ENCODE data around the genes PIGK, USP33 and TTLL7.

DNA sequence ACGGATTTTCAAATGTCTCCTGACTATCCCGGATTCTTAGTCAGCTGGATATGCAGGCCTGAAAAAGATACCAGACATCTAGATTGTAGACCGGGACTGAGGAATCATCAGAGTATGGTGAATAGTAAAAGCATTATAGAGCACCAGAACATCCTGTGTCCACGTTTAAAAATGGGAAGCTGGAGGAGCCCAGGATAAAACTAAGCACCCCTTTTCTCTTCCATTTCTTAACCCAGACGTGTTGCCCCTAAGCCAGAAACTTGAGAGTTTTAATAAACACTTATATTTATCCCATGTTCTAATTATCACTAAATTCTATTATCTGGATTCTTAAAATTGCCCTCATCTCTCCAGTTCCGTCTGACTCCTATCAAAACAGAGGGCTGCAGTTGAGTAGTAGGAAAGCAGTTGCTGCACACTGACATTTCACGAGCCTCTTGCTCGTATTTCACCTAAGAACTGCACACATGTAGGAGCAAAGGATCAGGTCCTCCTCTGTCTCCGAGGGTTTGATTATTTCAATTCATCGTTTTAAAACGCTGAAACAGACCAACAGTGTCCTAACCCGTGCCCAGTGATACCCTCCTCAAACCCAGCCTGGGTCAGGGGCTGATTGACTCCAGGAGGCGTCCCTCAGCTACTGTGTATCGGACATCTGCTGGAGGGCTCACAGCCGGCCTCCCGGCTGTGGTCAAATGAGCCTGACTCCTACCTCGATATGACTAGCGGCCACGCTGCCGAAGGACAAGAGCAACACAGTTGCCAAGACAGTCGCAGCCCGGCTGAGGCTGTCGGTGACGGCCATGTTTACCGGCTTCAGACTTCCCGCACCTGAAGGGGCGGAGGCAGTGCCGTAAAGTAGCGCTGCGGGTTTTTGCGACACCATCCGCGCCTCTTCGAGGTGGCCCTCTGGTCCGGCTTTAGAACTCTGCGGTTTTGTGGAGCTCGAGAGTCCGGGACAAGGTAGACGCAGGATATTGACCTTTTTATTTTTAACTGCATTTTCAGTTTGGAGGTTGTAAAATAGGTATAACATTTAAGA is at the start of gene PIGK:
Gene PIGK, minus strand, starts transcription at position 833 of the 1,042 bp plus-strand sequence.
- PRO-cap: bidirectional peak, plus-strand start at position 939 of the sequence, minus-strand start at position 696 of the sequence

- PRO-cap: no peak
These were observed 740 bp downstream of the AK5 start for GRCh38 chr1:77282289-77283229.

DNA sequence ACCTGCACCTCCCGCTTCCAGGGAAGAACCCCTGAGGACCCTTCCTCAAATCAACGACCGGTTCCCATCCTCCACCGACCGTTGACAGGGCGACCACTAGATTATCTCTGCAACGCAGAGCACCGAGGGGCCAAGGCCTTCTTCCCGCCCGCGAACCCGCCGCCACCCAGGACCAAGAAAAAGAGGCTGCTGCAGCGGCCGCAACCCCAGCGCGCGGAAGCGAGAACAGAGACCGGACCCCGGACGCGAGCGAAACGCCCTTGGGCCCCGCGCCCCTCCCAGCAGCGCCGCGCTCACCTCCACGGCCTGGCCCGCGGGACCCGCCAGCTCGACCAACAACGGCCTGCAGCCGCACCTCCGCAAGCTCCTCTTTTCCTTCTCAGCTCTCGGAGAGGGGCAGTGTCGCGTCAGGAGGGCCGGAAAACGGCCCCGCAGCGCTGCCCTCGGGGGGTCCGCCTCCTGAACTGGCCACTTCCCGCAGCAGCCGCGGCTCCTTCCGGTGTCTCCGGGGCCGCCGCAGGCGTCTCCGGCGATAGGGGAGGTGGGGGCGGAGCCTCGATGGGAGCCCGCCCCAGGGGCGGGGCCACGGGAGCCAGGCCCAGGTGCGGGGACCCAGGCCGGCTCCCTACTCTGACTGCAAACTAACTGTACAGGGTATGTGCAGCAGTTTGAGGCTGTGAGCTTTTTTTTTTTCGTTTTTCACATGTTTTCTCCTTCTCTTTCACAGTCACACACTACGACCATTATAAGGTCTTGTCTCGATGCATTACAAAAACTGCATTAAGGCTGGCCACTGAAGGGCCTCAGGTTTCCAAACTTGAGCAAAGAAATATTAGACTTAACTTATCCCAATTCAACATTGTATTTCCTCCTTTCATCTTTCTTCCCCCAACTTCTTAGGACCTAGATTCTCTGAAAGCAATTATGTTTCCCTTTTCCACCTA is at the start of gene USP33:
Gene USP33, minus strand, starts transcription at position 507 of the 944 bp plus-strand sequence.
- PRO-cap: unidirectional peak, minus-strand start at position 381 of the sequence; unidirectional peak, minus-strand start at position 466 of the sequence

DNA sequence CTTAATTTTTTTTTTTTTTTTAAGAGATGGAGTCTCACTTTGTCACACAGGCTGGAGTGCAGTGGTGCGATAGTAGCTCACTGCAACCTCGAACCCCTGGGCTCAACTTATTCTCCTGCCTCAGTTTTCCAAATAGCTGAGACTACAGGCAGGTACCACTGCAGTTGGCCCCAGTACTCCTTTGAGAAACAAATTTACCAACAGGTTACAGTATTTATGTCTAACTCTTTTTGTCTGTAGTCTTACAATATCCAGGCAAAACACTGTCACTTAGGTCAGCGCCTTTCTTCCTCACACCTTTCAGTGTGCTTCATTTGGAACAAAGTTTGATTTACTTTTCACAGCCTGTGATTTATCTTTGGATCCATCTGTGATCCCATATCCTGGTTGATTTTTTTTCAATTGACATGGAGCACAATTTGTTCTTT is 17.0 kb downstream of the MIGA1 start:
- PRO-cap: no peak

GRCh38 chr1:77889650-77890246 is 1.3 kb downstream of the NEXN start:
- PRO-cap: no peak

DNA sequence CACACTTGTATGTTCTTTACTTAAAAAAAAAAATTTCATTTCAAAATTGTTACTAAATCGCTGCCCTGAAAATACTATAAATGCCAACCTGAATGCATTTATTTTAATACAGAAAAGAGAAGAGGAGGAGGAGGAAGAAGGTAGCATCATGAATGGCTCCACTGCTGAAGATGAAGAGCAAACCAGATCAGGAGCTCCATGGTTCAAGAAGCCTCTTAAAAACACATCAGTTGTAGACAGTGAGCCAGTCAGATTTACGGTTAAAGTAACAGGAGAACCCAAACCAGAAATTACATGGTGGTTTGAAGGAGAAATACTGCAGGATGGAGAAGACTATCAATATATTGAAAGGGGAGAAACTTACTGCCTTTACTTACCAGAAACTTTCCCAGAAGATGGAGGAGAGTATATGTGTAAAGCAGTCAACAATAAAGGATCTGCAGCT is 36.5 kb downstream of the FUBP1 start:
- PRO-cap: no peak

GRCh38 chr1:78012944-78013554 is 8.3 kb downstream of the DNAJB4 start:
- PRO-cap: no peak

- PRO-cap: no peak
These were observed 97.4 kb downstream of the GIPC2 start for GRCh38 chr1:78143224-78143471.

GRCh38 chr1:78278961-78279460 is 211.8 kb upstream of the PTGFR start:
- PRO-cap: no peak

DNA sequence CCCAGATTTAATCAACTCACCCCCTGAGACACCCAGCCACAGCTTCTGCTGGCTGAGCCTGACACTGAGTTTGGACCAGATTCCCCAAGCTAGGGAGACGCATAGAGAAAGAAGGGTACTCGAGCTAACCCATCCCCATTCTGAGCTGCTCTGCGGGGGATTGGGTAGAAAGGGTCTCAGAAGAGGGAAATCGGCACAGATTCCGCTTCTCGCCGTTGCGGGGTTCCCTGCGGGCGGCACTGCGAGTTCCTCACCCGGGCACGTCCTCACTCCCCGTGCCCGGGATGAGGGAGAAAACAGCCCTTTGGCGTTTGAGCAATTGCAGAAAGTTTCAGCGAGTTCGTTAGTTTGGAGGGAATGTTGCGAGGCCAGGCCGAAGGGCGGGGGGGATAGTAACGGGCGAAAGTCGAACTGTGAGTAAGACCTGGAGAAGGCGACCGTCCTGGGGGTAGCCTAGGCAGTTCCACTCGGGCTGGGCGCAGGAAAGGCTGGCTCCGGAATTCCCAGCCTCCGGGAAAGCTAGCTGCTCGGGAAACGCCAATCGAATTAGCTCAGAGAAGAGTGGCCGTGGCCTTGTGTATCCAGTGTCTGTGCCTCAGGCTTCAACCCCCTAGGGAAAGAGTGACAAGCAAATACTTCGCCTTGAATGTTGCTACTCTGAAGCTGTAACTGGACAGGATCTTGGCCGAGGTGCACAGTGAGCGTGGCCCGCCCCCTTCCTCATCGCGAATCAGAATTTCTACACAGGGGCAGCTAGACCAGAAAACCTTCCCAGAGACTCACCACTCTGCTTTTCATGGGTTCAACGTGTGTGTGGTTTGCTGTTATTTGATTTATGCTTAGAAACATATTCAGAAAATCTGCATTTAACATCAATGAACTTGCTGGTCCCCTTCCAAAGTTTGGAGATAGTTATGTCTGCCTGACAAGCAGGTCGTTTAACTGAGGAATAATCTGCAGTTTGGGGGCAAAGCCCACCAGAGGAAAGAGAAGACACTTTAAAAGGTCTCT is 819 bp downstream of the PTGFR start:
- PRO-cap: no peak

GRCh38 chr1:81312255-81312495 is 488.6 kb upstream of the ADGRL2 start:
- PRO-cap: no peak

GRCh38 chr1:81432143-81432459 is 368.6 kb upstream of the ADGRL2 start:
- PRO-cap: no peak

- PRO-cap: no peak
These were observed 101.5 kb upstream of the ADGRL2 start for GRCh38 chr1:81699133-81699777.

- PRO-cap: no peak
These were observed 97.6 kb upstream of the ADGRL2 start for GRCh38 chr1:81702896-81703681.

DNA sequence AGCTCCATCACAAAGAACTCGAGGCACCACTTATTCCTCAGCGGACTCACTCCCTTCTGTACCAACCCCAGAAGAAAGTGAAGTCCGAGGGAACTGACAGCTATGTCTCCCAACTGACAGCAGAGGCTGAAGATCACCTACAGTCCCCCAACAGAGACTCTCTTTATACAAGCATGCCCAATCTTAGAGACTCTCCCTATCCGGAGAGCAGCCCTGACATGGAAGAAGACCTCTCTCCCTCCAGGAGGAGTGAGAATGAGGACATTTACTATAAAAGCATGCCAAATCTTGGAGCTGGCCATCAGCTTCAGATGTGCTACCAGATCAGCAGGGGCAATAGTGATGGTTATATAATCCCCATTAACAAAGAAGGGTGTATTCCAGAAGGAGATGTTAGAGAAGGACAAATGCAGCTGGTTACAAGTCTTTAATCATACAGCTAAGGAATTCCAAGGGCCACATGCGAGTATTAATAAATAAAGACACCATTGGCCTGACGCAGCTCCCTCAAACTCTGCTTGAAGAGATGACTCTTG is 190.0 kb downstream of the ADGRL2 start:
- PRO-cap: no peak

- PRO-cap: no peak
These were observed 138.0 kb downstream of the TTLL7 start for GRCh38 chr1:83860877-83861295.

DNA sequence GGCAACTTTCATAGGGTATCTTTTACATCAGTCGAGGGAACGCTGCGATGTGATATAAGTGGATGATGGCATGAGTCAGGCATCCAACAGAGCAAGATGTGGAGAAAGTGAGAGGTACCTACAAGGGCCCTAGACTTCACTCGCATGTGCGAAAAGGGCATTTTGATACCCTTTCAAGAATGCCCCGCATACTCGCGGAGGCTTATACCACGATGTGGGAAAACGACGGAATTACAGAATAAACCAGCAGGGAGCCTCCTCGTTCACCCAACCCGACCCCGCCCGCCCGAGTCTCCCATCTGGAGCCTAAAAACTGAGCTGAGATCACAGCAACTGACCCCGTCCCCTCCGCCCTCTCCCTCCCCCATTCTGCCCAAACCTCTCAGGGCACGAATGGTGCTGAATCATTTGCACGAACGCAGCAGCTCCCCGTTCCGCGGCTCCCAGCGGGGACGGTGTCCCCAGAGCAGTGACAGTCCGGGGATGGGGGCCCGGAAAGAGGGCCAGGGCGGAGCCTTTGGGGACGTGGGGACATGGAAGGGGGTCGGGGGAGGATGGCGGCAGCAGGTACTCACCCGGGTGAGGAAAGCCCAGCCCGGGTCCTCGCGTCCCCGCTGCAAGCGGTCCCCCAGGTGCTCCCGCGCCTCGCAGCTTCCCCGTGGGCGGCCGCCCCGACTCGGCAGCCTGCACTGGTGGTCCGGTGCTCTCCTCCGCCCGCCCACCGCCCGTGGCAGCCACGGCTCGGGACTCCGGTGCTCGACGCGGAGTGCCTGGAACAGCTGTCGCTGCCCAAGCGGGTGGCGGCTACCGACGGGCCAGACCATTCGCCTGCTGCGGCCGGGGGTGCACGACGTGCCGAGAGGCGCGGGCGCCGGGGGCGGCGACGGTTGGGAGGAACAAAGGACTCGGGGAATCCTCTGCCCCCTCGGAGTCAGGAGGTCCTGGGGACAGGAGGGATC is at the start of gene TTLL7:
Gene TTLL7, minus strand, starts transcription at position 777 of the 959 bp plus-strand sequence.
- PRO-cap: bidirectional peak, plus-strand start outside the sequence, minus-strand start at position 749 of the sequence

DNA sequence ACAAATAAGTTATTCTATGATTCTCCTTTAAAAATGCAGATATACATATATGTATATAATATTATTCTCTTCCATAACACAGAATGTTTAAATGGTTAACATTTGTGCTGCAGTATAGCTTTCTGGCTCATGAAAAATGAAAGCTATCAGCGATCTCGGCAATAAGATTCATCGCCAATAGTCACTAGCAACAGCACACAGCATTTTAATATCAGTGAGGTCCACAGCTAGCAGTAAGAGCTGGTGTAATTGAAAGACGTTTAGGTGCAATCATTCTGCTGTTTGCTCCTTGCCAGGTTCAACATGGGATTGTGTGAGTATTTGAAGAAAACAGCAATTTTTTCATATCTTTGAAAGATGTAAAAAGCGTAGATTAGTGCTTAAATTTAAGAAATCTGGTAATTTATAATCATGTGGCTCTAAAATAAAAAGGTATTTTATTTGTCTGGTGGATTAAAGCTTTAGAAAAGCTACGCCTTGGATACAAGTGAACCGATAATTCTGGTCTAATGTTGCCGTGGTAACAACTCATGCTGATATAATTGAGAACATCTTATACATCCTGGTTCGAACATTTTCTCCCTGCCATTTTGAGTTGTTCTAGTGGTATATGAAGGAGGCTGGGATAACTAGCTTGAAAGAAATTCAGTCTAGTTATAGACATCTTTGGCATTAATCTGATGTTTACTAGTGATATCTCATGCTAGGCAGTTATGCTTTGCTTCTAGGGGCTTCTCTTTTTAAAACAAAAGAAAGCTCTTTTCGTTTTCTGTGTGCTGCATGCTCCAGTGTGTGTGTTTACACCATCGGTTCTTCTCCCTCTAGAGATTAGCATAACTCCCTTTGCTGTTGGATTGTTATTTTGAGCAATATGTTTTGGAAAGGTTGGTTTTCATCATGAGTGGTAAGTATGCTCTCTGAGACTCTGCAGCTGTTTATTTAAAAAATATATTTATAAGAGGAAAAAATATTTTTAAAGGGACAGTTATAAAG is 20.3 kb downstream of the PRKACB start:
- PRO-cap: no peak

DNA sequence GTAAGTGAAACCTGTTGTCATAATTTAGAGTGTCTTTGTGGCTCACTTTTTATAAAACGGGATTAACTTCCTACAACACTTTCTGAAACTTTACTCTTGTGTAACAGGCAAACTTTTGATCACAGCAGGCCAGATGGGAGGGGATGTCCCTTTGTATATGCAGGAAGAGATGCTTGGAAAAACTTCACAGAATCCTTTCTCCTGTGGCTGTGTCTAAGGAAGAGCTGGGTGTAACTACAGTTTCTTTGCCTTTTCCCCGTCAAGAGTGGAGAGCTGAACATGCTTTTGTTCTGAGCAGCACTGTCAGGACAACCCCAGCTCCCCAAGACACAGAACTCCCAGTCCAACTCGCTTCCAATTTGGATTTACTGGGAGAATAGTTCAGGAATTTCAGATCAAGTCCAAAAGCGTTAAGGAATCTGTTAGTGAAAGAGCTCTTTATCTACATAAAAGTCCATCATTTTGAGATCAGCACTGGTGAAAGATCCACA is 1.7 kb upstream of the SAMD13 start:
- PRO-cap: no peak

- PRO-cap: no peak
These were observed 35.2 kb upstream of the DNASE2B start for GRCh38 chr1:84362972-84363565.

Measured in left common carotid artery plus branches (tissue), 1 donor.